Metanephros (tissue), 2 donors: ENCODE measurements around a stretch of chr2.

DNA sequence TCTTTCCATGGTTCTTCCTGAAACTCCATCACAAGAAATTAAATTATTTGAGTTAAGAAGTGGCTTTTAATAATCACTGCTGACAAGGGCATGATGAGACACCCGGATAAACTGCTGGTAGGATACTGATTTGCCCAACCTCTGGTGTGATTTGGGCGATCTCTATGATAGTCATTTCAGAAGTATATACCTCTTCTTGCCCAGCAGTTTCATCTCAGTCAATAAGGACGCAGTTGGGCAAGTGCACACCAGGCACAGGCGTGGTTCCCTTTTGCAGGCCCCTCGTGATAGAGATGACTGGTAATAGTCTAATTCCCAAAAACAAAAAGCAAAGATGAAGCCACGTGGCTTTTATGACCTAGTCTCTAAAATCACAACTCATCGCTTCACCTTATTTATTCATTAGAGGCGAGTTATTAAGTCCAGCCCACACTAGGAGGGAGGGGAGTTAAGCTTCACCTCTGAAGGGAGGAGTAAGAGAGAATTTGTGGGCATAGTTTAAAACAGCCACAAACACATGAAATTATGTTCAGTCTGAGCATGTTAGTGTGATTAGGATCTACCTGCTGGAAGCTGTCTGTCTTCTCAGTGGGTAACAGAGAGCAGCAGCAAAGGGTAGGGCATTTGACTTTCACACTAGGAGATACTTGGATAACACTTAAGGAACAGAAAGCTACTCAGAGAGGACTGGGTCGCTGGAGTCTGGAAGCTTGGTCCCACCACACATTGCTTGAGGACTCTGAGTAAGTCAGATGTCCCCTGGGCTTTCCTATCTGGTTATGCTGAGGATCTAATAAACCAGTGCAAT is 246.5 kb downstream of the PRKCE start:
- RAMPAGE, long total RNA: no peak

DNA sequence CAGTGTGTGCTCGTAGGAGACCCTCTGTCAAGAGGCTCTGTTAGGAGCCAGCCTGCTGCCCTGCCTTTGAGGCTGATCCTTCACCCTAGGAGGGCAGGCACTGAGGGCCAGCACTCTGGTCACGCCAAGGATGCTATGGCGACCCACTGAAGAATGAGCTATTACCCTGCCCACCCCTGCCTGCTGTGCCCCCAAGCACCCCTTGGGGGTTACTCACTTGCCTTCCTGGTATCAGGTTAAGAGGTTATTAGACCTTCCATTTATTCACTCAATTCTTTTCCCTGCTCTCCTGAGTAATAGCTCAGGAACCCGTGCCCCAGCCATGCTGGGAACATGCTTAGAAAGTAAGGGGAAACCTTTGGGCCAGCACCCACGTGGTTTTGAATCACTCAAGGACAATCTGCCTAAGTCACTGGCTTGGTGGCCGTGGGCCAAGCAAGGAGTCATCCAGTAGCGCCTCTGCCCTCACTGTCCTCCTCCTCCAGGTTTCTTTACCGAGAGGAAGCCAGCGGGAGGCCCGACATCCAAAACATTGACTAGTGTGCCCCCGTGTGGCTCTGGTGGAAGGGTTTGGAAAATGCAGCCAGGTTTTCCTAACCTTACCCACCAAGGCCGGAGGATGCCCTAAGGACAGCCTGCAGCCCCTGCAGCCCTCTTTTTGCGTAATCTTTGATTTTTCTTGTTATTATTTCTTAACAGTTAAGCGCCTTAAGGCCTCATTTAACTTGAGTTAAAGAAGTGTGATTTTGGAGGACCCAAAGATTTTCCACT is 284.7 kb downstream of the PRKCE start:
- RAMPAGE, long total RNA: no peak

- RAMPAGE, long total RNA: no peak
Observed at GRCh38 chr2:45937163-45937456, 285.6 kb downstream of the PRKCE start.

DNA sequence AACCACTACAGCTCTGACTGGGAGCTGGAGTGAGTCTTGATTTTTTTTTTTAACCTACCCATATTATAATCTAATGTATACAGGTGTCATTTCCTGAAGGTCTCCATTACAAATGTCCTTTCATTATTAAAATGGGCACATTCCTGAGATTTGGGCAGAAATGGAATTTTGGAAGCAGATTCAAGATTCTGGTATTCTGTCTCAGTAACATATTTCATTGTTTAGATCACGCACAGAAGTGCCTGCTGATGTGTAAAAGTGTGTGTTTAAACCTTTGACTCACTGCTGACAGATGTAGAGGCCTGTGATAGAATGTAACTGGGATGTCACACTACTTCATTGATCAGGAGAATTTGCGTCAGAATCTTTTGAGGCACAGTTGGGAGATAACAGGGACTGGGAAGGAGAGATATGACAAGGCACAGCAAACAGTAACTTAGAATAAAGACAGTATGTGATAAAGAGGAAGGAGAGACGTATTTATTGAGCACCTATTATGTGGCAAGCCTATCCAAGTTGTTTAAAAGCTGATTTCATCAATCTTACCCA is 276.8 kb upstream of the EPAS1 start:
- RAMPAGE, long total RNA: no peak

DNA sequence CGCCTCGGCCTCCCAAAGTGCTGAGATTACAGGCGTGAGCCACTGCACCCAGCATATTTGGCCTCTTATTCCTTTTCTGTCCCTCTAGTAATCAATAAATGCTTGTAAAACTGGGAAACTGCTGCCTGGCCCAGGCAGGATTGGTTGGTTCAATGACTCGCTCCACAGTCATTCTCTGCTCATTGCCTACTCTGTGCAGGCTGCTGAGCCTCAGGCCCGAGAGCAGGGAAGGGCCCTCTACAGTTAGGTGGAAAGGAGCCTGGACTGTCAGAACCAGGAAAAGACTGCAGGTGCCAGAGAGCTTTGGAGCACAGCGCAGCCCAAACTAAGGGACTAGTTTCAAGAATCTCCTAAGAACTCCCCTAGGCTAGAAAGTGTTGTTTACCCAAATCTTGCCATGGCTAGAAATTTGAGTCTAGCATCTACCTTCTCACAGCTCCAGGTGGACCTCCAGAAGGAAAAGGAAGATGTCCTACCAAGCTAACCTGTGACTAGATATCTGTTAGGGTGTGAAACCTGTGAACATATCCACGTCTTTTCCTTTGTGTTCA is 14.0 kb downstream of the EPAS1 start:
- RAMPAGE, long total RNA: no peak

- RAMPAGE, long total RNA: no peak
Observed at GRCh38 chr2:46348631-46348841, 51.3 kb downstream of the EPAS1 start.

DNA sequence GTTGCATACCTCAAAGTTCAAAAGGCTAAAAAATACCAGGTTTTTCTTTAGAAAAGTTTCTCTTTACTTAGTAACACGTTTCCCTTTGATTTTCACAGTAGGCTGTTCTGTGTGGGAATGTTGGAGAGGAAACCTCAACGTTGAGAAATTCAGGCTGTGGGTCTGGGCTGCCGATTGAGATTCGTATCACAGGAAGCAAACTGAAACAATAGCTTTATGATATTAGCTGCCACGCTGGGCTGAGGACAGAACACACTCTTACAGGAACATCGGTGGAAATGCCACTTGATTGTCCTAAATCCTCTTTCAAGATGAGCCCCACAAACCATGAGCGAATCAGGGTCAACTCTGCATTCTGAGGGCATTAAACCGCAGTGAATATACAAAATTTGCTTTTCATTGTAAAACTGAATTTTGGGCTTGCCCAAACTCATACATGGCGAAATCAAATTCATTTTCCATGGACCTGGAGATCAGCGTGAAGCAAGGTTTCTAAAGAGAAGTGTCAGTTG is 53.2 kb downstream of the EPAS1 start:
- RAMPAGE, long total RNA: no peak

DNA sequence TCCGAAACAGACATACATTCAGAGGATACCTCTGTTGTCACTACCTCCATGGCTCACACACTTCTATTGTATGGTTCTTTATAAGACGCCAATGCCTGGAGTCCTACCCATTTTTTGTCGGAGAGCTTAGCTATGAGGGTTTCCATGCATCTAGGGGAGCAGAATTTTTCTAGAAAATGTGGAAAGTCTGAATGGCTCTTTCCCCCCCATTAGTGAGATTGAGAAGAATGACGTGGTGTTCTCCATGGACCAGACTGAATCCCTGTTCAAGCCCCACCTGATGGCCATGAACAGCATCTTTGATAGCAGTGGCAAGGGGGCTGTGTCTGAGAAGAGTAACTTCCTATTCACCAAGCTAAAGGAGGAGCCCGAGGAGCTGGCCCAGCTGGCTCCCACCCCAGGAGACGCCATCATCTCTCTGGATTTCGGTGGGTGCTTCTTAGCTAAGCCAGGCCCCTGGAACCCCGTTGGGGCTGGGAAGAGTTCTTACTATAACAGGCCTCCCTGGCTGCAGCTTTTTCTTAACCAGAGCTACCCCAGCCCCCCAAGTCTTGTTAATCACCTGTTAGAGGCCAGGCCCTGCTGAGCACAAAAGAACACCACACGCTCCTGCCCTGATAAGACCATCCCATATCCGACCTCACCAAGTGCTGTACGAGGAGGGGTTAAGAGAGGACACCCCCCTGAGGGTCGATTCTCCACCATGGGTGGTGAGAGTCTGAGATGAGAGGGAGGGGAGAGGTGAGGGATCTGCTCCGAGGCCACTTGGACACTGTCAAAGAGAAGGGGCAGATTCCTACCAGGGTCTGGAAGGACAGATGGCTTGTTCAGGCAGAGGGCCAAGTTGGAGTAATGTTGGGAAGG is 79.4 kb downstream of the EPAS1 start:
- RAMPAGE, long total RNA: no peak

DNA sequence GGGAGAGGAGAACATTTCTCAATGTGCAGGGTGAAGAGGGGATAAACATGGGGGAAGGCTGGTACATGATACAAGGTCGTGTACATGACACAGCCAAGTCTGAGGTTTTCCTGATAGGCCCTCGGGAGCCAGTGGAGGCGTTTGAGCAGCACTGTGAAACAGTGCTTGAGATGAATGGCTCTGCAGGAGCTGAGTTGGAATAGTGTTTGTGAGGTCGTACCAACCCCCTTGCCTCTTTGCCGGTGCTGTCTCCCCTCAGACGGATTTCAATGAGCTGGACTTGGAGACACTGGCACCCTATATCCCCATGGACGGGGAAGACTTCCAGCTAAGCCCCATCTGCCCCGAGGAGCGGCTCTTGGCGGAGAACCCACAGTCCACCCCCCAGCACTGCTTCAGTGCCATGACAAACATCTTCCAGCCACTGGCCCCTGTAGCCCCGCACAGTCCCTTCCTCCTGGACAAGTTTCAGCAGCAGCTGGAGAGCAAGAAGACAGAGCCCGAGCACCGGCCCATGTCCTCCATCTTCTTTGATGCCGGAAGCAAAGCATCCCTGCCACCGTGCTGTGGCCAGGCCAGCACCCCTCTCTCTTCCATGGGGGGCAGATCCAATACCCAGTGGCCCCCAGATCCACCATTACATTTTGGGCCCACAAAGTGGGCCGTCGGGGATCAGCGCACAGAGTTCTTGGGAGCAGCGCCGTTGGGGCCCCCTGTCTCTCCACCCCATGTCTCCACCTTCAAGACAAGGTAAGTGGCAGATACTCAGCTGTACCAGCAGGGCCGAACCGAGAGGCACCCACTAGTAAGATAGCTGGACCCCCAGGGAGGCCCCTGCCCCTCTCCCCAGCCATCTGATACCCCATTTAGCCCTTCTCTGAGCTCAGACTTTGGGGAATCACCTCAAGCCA is 83.0 kb downstream of the EPAS1 start:
- RAMPAGE, long total RNA: no peak

DNA sequence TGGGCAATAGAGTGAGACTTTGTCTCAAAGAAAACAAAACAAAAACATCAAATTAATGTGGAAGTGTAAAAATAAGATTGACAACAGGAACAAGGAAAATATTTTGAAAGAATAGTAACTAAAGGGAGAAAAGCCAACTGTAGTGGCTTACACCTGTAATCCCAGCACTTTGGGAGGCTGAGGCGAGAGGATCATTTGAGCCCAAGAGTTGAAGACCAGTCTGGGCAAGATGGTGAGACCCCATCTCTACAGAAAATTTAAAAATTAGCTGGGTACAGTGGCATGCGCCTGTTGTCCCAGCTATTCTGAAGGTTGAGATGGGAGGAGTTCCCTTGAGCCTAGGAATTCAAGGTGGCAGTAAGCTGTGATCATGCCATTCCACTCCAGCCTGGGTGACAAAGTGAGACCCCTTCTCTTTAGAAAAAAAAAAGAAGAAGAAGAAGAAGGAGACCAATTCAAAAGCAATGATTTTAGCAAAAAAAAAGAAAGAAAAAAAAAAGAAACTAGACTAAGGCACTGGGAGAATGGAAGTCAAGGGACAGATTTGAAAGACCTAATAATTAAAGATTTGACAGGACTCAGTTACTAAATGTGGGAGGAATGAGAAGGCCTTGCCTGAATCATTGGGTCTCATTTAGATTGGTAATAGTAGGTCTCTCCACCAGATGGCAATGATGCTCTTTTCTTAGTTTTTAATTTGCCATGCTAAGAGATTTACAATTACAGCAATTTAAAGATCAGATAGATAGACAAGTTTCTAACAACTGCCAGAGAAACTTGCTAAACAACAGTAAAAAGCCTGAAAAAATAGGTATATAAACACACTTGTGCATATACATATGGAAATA is 15.1 kb downstream of the CRIPT start:
- RAMPAGE, long total RNA: no peak

- RAMPAGE, long total RNA: no peak
Observed at GRCh38 chr2:46737881-46738373, 38.8 kb downstream of the SOCS5 start.

- RAMPAGE, long total RNA: no peak
Observed at GRCh38 chr2:46818336-46818734, 97.3 kb downstream of the MCFD2 start.

DNA sequence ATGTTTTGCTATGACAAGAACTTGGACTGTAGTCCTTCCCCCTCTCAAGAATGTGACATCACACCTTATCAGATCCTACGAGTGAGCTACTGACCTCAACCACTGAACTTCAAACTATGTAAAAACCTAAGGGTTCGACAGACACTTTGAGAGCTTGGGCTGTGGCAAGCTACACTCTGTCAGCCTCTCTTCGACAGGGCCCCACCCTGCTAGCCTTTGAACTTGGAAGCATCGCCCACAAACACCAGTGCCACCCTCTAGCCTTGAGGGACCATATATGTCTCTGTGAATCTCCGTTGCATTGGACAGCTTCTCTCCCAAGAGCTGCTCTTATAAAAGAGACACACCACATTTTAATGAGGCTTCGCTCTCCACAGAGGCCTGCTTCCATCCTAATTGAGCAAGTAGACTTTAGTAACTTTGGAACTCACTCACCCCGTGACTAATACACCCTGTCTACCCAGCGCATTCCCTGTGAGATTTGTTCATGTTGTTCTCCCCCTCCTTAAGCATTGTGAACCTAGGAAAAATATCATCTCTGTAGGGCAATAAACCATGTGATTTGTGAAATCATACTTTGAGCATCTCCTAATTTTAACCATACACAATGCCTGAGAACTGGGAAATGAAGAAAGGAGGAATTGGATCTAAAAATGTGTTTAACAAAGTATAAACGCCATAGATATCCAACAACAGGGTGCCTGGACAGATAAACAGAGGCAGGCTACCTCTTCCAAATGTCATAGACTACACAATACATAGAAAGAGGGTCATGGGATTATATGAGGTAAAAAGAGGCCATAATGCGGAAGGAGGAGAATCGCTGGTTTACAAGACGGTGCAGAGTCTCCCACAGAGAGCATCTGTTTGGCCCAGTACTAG is 56.9 kb downstream of the MCFD2 start:
- RAMPAGE, long total RNA: no peak

GRCh38 chr2:46878726-46879402 is 36.7 kb downstream of the MCFD2 start:
- RAMPAGE, long total RNA: no peak

GRCh38 chr2:47008102-47009134 is 67.4 kb downstream of the TTC7A start:
- RAMPAGE, long total RNA: no peak

GRCh38 chr2:47034914-47035770 is 94.1 kb downstream of the TTC7A start:
- RAMPAGE, long total RNA: no peak

- RAMPAGE, long total RNA: no peak
Observed at GRCh38 chr2:47043050-47043943, 102.3 kb downstream of the TTC7A start.

DNA sequence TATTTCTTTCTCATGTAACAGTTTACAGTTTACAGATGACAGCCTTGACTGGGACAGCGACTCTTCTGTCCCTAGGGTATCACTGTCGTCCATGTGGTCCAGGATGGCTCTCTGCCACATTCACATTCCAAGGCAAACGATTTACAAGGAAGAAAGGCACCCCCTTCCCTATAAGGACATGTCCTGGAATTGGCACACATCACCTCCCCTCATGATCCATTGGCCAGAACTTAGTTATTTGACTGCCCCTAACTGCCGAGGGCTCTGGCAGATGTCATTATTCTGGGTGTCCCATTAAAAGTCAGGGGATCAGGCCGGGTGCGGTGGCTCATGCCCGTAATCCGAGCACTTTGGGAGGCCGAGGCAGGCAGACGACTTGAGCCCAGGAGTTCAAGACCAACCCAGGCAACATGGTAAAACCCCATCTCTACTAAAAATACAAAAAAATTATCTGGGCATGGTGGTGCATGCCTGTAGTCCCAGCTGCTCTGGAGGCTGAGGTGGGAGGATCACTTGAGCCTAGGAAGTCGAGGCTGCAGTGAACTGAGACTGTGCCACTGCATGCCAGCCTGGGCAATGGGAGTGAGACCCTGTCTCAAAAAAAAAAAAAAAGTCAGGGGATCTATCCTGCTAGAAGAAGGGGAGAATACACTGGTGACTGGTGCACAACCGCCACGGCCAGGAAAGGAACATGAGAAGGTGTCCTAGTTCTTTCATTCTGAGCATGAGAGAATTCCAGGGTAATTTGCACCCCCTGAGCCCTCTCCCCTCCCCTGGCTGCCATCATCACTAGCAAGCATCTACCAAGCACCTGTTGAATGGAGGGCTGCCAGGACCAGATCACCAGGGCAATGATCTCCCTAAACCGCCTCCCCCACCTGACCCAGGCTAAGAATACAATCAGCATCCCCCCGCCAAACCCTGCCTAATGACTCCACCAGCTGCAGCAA is 100.6 kb downstream of the STPG4 start:
- RAMPAGE, long total RNA: no peak

GRCh38 chr2:47072626-47073407 is 82.3 kb downstream of the STPG4 start:
- RAMPAGE, long total RNA: no peak

- RAMPAGE, long total RNA: no peak
Observed at GRCh38 chr2:47159724-47161064, 5.1 kb upstream of the STPG4 start.